ENCODE data around the gene CHIC2.

- PRO-cap = no peak
These were observed 148.2 kb downstream of the RASL11B start for GRCh38 chr4:53010197-53010752.

GRCh38 chr4:53452726-53453430 lies 75.4 kb downstream of the FIP1L1 start:
- PRO-cap = no peak

DNA sequence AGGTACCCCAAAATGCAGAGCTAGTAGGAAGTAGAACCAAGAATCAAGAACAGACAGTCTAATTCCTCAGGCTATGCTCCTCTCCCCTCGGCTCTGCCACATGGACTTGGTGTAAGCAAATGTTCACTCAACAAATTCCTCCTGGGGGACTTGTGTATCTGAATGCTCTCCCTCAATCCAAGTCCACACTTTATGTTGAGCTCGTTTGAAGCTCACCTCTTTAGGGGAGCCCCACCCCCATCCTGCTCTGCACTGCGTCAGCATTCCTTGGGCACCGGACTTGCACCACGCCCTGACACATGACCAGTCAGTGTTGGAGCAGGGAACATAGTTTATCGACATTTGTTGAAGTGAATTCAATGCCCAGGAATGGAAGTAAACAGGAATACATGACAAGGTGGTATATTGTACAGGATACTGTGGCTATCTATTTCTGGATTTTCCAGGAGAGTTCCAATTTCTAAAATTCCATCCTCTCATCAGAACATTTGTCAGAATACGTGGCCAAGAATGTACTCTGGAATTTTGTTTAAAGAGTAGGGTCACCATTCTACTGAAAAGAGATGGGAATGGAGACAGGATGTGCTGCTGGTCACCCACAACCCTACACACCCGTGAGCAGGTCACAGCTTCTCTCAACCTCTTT lies 59.9 kb upstream of the LNX1 start:
- PRO-cap = bidirectional peak, plus-strand start at position 306 of the sequence, minus-strand start at position 194 of the sequence

- PRO-cap = no peak
These were observed 104.5 kb upstream of the LNX1 start for GRCh38 chr4:53695493-53696419.

DNA sequence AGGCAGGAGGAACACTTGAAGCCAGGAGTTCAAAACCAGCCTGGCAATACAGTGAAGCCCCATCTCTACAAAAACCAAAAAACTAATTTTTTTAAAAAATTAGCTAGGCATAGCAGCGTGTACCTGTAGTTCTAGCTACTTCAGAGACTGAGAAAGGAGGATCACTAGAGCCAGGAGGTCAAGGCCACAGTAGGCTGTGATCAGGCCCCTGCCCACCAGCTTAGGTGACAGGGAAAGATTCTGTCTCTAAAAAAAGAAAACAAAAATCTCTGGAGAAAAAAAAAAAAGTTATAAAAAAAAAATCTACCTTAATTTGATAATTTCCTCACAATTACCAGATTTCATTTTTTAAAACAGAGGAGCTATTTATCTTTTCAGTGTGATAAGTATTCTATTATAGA lies 5.1 kb downstream of the CHIC2 start:
- PRO-cap = no peak

DNA sequence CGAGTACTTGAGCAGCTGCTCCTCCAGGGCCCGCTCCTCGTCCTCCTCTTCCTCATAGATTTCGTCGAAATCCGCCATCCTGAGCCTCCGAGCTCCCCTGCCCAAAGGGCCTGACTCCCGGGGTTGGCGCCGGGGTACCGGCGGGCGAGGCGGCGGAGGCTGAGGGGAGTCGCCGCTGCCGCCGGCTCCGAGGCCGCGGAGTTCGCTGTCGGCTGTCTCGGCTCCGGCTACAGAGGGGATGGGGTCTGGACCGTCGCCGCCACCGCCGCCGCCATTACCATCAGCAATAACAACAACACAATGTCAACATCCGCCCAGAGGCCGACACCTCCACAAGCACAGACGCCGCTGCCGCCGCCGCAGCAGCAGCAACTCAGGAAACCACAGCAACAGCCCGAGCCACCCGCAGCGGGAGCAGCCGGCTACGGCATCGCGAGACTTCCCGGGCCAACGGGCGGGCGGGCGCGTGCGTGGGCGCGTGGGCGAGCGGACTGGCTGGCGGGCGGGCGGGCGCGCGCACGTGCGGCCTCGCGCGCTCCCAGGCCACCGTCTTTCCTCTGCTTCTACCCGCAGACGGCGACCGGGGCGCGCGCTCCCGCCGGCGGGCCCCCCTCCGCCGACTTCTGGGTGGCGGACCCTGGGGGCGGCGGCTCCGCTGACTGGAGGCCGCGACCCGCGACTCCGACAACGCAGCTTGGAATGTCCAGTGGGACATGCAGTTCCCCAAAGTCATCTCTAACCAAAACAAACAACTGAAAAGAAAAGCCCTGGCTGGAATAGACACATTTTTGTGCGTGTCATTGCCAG lies at the start of gene CHIC2:
Gene CHIC2, minus strand, starts transcription at position 383 of the 807 bp plus-strand sequence.
- PRO-cap = bidirectional peak, plus-strand start at position 549 of the sequence, minus-strand start at position 375 of the sequence; bidirectional peak, plus-strand start at position 687 of the sequence, minus-strand start at position 689 of the sequence

GRCh38 chr4:54226464-54227318 lies 2.4 kb upstream of the PDGFRA start:
- PRO-cap = bidirectional peak, plus-strand start at chr4:54227062, minus-strand start at chr4:54226914

- PRO-cap = bidirectional peak, plus-strand start at chr4:54233533, minus-strand start at chr4:54233398
These were observed 4.4 kb downstream of the PDGFRA start for GRCh38 chr4:54233223-54234217.

DNA sequence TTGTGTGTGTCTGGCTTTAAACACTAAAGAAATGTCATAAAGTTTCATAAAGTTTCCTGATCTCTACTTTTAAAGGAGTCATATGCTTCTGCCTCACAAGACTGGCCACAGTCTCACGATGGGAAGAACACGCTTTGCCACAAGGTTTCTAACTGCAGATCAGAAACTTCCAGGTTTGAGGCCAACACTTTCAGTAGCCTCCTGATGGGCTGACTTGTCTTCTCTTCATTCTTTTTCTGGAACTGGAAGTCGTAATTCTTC lies 67.0 kb upstream of the KIT start:
- PRO-cap = no peak

- PRO-cap = unidirectional peak, plus-strand start at chr4:55069561
These were observed 56.2 kb downstream of the KDR start for GRCh38 chr4:55069065-55069669.

- PRO-cap = bidirectional peak, plus-strand start at chr4:55079251, minus-strand start at chr4:55079132
These were observed 46.4 kb downstream of the KDR start for GRCh38 chr4:55078838-55079548.

DNA sequence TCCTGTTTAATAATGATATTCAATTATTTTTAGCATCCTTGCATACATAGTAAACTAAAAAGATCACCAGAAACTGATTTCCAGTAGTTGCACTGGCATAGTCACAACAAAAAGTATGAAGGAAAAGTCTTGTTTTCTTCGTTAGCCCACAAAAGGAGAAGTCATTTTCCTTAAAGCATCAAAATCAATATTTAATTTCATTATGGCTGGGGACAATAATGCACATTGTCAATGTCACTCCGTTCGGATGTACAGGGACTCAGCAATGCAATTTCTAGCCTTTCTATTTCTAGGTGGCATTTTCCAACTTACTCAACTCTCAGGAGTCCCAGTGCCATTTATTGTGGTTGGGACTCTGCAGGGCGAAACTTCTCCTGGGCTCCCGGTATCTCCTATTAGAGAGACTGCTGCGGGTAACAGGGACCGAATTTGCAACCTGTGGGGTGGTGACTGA lies 562 bp upstream of the CRACD start:
- PRO-cap = no peak

GRCh38 chr4:56271861-56272586 lies 115.3 kb downstream of the AASDH start:
- PRO-cap = no peak

DNA sequence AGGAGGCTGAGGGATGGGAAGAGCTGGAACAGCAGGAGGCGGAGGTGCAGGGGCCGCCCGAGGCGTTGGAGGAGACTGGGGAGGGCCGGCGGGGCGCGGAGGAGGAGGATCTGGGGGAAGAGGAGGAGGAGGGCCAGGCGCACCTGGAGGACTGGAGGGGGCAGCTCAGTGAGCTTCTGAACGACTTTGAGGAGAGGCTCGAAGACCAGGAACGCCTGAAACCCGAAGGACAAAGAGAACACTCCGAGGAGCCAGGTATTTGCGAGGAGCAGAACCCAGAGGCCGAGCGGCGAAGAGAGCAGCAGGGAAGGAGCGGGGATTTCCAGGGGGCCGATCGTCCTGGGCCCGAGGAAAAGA lies 72.7 kb downstream of the AASDH start:
- PRO-cap = no peak

DNA sequence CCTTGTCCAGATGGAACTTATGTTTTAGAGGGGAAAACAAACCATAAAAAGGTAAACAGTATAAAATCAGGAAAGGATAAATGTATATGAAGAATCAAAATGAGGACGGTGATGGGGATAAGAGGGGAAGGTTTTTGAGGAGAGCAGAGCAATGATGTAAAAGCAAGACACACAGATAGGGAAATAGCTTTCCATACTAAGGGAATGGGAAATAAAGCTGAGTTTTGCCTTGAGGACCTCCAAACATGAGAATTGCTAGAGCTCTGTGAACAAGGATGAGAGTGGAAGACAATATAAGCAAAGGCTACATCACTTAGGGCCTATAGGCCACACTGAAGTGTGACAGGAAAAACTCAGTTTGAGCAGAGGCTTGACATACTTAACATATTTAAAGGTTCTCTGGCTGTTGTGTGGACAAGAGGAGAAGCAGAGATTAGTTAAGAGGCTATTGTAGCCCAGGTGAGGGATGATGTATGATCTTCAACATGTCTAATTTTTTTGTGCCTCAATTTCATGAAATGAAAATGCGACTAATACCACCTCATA lies 5.3 kb upstream of the SRP72 start:
- PRO-cap = no peak

DNA sequence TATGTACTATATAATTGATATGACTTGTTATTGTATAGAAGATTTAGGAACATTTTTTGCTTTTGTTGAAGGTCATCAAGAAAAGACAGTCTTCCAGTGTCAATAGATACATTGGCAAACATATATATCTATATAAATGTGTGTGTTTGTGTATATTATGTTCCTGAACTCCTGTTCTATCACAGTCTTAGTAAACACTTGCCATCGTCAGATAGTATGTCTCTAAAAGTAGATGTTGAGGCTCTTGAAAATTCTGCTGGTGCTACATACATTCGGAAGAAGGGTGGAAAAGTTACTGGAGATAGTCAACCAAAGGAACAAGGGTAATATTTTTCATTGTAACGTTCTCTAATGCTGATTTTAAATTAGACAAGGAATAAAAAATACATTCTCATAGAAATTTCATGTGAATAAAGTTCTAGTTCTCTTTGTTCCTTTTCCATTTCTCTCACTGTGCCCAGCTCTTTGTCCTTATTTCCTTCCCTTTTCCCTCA lies 14.3 kb upstream of the ARL9 start:
- PRO-cap = no peak

DNA sequence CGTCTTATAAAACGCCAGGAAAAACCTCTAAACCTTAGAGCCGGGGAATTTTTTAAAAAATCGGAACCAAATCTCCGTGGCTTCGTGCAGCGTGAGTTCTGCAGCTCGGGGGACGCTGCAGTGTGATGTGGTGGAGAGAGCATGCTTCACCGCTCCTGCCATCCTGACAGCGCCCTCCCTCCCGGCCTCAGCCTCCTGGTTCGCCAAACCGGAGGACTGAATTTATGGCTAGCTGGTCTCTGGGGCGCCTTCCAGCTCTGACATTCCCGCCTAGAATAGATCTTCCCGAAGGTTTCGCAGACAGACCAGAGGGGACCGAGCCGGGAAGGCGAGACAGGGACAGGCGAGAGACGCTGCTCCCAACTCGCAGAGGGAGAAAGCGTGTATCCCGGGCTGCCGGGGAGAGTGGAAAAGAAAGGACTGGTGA lies 25.9 kb downstream of the HOPX start:
- PRO-cap = bidirectional peak, plus-strand start at position 308 of the sequence, minus-strand start at position 197 of the sequence; unidirectional peak, plus-strand start at position 308 of the sequence

GRCh38 chr4:56655911-56656667 lies 25.0 kb downstream of the HOPX start:
- PRO-cap = unidirectional peak, minus-strand start at chr4:56656517

- PRO-cap = no peak
These were observed 24.2 kb downstream of the HOPX start for GRCh38 chr4:56656668-56657472.

GRCh38 chr4:56909479-56909680 lies 1.7 kb downstream of the REST start:
- PRO-cap = no peak